ENCODE measurements around a stretch of chr17.

DNA sequence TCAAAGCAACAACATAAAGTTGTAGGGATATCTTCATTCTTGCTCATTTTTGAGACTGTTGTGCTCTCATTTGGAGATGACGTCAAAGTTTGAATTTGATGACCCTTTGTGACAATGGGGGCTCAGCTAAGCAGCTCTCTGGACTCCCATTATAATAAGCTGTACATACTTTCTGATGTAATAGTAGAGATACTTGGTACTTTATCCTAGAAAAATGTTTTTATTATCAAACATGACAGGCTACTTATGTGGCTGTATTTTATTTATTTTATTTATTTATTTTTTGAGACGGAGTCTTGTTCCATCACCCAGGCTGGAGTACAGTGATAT lies 17.7 kb upstream of the FBXO47 start:
- RRBS: no CpG with 5 or more reads among the region's 2 CpGs

GRCh38 chr17:39002142-39002761 lies 35.0 kb upstream of the FBXO47 start:
- RRBS: 13% methylated on average over 3 of the region's 9 CpGs

DNA sequence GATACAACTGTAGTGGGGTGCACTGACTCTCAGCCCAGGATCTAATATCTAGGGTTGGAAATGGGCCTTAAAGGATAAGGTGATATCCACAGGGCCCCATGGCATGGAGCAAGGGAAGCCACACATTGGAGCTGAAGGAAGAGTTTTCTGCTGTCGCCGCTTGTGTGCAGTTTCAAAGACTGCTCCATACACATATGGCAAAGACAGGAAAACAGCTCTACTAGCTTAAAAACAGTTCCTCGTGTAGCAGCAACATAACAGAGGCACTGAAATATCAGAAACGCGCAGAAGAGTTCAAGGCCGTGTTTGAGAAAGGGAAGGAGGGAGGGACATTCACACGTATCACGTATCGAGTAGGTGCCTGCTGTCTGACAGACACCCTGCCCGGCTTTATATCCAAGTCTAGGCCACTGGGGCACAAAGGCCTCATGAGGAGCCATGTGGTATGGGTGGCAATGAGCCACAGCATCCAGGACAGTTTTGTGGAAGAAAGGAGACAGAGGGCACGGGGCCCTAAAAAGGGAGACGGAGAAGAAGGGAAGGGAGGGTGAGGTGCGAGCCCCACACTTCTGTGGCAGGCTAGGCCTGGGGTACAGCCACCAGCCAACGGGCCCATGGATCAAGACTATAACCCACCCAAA lies 50.4 kb downstream of the PLXDC1 start:
- RRBS: no CpG with 5 or more reads among the region's 14 CpGs

DNA sequence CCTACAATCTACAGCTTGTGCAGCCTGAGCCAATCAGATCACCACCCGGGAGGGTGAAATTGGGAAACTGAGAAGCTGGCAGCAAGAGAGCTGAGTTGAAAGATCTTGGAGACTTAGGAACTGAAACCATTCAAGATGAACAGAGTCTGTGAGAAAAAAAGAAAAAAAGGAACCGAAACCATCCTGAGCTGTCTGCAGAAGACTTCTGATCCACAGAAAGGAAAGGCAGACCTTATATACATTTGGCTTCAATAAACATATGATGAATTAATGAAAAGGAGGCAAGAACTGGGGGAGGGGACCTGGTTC lies 32.7 kb downstream of the PLXDC1 start:
- RRBS: no CpG with 5 or more reads among the region's 2 CpGs

DNA sequence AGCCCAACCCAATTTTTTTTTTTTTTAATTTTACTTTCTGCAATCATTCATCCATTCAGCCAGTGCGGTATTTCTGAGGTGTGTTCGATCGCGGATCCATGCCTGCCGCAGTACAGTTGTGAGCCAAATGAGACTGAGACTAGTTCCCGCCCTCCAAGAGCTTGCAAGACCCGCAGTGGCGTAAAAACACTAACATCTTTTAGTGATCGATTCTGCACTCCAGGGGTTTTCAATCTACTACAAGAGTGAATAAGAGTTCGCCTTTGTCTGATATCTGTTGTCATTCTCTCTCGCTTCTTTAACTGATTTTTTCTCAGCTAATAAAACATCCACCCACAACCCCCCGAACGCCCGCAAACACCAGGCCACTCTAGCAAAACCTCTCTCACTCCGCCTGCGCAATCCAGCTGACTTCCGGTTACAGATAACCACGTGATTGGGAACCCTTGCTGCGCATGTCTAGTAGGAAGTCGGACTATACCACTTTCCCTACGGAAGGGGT lies 409 bp upstream of the RPL19 start:
- RRBS: no CpG with 5 or more reads among the region's 21 CpGs

- RRBS: no CpG with 5 or more reads among the region's 6 CpGs
Measured at GRCh38 chr17:39201150-39201556, 1.1 kb downstream of the RPL19 start.

DNA sequence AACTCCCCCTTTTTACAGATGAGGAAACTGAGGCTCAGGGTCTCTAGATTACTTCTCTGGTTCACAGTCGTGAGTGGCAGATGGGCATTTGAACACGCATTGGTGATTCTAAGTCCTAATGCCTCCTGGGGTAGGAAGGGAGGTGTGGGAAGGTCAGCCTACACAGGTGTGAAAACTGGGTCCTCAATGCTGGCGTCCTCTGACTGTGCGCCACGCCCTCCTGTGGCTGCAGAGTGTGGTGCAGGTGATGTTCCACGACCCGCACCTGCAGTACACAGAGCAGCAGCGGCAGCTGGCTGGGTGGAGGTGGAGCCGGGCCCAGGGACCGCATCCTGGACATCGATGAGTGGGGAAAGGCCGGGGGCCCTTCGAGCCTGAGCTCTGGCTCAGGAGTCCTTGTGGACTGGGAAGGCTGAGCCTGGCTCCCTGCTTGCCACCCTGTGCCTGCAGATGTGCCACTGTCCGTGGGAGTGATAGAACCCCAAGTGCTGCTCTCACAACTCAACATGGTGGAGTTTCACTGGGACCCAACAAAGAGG lies 13.9 kb upstream of the STAC2 start:
- RRBS: 17% methylated on average over 2 of the region's 14 CpGs

DNA sequence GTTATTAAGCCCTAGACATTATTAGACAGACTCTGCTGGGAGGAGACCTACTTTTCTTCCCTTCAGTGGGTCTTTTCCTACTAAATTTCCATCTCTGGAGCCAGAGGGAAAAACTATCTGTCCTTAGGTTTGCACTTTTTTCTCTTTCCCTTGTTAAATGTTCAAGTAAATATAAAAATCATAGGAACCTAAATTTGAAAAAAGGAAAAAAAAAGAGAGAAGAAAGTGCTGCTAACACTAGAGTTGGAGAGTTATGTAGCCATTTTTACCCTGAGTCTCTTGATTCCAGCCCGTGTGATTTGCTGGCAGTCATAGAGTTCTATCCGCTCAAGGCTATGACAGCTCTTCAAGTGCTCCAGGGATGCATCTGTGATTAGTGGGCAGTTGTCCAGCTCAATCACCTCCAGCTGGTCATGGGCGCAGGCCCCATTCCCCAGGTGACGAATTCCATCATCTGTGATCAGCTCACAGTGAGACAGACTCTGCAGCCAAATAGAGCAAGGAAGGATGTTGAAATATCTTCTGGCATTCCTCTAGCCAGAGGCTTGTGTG lies 38.2 kb upstream of the STAC2 start:
- RRBS: no CpG with 5 or more reads among the region's 4 CpGs

DNA sequence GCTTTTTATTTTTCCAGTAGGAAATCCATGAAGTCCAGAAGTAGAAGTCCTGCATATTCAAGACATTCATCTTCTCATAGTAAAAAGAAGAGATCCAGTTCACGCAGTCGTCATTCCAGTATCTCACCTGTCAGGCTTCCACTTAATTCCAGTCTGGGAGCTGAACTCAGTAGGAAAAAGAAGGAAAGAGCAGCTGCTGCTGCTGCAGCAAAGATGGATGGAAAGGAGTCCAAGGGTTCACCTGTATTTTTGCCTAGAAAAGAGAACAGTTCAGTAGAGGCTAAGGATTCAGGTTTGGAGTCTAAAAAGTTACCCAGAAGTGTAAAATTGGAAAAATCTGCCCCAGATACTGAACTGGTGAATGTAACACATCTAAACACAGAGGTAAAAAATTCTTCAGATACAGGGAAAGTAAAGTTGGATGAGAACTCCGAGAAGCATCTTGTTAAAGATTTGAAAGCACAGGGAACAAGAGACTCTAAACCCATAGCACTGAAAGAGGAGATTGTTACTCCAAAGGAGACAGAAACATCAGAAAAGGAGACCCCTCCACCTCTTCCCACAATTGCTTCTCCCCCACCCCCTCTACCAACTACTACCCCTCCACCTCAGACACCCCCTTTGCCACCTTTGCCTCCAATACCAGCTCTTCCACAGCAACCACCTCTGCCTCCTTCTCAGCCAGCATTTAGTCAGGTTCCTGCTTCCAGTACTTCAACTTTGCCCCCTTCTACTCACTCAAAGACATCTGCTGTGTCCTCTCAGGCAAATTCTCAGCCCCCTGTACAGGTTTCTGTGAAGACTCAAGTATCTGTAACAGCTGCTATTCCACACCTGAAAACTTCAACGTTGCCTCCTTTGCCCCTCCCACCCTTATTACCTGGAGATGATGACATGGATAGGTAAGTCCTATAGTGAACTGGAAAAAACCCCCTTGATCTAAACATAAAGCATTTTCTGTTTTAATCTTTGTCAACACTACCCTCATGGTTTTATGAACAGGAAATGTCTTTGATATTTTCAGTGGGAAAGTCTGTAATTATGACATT lies 9.9 kb downstream of the CDK12 start:
- RRBS: no CpG with 5 or more reads among the region's 4 CpGs

DNA sequence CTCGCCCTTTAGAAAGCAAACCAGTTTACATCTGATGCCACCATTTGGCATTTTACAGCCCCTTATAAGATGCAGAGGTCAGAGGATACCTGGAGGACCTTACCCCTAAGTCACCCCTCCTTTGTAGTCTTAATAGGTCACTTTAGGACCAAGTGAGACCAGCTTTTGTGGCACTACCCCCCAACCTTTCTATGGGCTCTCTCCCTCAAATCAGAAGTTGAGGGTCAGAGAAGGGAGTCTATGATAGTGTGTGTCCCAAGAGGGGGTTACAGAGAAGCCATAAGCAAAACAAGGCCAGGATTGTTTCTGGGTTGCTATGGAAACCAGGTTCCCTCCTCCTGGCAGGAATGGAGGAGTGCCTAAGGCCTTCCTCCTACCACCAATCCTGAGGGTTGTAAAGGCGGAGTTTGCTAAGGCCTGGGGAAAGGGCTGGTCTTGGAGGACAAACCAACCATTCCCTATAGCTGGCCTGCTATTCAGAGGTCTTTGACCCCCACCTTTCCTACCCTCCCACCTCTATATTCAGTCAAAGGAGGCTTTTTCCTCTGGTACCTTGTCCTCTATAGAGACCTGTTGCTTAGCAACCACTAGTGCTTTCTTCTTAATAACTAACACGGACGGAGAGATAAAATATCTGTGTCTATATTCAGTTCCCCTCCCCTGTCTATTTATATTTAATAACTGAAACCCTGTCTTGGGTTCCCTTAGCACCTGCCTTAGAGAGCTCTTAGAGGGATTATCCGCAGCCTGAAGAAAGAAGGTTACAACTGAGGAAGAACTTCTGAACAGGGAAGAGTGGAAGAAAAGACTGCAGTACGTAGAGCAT lies 43.5 kb downstream of the NEUROD2 start:
- RRBS: no CpG with 5 or more reads among the region's 6 CpGs

GRCh38 chr17:39666121-39666918 lies 1.2 kb downstream of the TCAP start:
- RRBS: no CpG with 5 or more reads among the region's 11 CpGs

GRCh38 chr17:39707016-39707553 lies 7.2 kb downstream of the ERBB2 start:
- RRBS: no CpG with 5 or more reads among the region's 9 CpGs

DNA sequence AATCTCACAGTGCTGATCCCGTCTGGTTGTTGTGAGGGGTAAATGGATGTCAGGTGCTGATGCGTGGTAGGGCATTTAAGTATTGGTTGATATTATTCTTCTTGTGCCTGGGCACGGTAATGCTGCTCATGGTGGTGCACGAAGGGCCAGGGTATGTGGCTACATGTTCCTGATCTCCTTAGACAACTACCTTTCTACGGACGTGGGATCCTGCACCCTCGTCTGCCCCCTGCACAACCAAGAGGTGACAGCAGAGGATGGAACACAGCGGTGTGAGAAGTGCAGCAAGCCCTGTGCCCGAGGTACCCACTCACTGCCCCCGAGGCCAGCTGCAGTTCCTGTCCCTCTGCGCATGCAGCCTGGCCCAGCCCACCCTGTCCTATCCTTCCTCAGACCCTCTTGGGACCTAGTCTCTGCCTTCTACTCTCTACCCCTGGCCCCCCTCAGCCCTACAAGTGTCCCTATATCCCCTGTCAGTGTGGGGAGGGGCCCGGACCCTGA lies 11.9 kb downstream of the ERBB2 start:
- RRBS: no CpG with 5 or more reads among the region's 12 CpGs

DNA sequence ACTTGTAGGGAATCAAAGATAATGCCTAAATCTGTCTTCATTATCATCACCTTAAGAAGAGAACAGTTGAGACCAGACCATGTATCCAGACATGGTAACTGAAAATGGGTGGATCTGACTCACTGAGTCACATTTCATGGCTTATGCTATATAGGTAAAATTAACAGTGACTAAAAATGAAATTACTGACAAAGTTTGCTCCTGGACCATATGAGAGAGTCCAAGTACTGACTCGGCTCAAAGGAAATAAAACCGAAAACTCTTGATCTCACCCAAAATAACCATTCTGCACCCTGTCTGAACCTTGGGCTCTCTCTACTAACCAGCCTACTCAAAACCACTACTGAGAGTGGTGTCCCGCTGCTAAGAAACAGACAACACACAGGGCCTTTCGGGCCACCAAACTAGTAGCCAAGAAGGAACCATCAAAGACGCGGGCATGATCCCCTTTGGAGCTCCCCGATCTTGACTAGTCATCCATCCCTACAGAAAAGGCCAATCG lies 957 bp upstream of the ZPBP2 start:
- RRBS: no CpG with 5 or more reads among the region's 8 CpGs

DNA sequence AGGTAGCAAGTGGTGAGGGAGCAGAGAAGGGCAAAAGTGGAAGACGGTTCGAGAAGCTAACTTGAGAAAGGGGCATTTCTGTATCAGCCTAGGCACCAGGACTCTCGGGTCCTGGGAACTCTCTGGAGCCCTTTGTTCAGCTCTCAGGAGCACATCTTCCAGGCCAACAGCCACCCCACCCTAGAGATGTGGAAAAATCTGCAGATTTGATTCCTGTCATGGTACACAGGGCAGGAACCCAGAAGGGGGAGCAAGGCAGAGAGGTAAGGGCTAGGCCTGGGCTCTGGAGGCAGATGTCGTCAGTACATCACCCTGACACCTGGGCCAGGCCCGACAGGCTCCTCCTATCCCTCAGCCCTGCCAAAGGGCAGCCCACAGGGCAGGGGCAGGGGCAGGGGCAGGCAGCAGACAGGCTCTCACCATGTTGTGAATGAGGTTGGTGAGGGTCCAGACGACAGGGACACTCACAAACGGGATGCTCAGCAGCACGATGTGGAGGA lies 3.7 kb downstream of the ORMDL3 start:
- RRBS: no CpG with 5 or more reads among the region's 8 CpGs

DNA sequence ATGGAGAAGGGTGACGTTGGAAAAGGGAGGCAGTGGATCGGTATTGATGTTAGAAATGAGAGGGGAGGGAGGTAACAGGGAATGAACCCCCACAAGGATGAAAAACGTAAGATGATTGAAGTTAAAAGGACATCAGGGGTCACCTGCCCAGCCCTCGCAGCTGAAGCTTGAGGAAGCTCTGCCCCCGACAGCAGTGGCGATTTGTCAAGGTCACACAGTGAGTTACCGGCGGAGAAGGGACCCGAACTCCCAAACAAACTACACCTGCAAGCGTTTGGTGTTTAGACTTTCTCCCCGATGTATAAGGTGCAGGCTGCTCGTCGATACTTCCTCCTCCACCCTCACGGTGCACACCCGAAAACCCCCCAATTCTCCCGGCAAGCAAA lies 529 bp upstream of the THRA start:
- RRBS: 0% methylated on average over 1 of the region's 16 CpGs

DNA sequence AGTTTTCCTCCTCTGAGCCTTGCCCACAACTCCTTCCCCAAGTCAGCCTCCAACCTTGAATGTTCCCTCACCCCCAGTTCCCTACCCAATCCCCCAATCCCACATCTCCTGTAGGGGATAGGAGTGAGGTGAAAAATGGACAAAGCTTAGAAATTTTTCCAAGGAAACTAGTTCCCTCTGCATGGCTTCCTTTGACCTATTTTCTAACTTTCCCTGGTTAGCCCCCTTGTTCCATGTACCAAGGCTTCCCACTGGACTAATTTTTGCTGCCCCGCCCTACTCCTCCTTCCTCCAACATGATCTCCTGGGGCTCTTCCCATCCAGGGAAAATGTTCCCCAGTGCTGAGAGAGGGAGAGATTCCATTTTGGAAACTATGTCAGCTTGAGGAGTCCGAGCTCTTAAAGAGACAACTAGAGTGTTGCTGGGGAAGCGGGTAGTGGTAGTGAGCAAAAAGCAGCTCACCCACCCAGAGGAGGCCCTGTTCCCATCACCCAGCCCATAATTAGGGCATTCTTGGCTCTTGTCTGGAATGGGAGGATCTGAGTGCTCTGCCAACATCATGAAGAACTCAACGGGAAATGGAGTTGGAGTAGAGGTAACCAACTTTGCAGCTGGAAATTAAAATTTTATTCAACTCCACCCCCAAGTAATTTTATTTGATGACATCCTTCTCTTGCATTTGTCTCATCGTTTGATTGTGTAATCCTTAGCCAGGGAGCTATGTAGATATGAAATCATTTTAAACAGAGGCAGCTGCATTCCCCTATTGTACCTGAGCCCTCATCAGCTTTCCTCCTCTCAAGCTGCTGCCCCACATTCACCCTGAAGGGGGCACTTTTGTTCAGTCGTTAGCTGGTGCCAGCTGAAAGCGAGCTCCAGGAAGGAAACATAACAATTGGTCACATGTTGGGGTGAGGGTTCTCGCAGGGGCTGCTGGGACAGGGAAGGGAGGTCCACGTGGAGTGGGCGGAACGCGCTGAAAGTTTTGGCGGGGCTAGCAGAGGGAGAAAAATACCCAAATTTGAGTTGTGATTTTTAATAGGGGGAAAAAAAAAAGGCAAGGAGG lies 9.0 kb upstream of the MSL1 start:
- RRBS: no CpG with 5 or more reads among the region's 13 CpGs

DNA sequence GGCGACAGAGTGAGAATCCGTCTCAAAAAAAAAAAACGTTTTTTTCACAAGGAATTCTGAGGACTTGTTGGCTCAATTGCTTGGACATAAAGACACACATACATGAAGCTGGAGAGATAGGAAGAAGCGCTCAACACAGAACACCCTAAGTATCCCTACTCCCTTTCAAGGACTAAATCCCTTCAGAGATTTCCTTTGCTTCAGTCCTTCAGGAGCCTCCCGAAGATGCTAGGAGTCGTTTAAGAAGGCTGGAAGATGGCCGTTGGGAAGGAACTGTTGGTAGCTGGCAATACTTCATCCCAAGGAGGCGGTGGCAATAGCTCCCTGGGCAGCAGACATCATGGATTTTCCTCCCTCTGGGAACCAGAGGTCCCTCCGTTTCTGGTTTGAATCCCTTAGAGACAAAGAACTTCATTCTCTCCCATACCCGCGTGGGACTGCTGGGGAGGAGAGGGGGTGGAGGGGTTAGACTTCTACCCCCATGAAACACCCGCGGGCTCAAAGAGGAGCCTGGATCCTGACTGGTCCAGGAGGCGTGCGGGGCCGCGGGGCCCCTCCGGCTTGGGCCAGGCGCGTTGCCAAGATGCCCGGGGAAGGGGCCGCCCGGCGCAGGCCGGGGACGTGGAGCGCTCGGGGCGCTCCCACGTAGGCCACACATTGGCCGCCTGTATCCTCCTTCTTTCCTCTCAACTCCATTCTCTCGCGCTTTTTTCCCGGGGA lies 637 bp upstream of the MSL1 start:
- RRBS: 1% methylated on average over 9 of the region's 34 CpGs

DNA sequence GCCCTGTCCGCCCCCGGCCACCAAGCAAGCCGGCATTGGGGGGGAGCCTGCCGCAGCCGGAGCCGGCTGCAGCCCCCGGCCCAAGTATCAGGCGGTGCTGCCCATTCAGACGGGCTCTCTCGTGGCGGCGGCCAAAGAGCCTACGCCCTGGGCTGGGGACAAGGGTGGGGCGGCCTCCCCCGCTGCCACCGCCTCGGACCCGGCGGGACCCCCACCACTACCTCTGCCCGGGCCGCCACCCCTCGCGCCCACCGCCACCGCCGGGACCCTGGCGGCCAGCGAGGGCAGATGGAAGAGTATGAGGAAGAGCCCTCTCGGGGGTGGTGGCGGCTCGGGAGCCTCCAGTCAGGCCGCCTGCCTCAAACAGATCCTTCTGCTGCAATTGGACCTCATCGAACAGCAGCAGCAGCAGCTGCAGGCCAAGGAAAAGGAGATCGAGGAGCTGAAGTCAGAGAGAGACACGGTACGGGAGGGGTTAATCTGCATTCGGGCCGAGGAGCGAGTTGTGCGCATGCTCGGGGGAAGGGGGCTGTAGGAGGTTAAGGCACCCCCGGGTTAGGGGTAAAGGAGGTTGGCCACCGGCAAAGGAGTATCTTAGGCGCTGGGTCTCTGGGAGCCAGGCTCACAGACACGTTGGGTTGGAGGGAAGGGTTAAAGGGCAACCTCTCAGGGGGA lies 1.3 kb downstream of the MSL1 start:
- RRBS: 2% methylated on average over 2 of the region's 45 CpGs